ENCODE measurements around a stretch of chr9.

GRCh38 chr9:40107349-40107577 lies 751.8 kb downstream of the SPATA31A1 start:
- PRO-cap, result no peak

DNA sequence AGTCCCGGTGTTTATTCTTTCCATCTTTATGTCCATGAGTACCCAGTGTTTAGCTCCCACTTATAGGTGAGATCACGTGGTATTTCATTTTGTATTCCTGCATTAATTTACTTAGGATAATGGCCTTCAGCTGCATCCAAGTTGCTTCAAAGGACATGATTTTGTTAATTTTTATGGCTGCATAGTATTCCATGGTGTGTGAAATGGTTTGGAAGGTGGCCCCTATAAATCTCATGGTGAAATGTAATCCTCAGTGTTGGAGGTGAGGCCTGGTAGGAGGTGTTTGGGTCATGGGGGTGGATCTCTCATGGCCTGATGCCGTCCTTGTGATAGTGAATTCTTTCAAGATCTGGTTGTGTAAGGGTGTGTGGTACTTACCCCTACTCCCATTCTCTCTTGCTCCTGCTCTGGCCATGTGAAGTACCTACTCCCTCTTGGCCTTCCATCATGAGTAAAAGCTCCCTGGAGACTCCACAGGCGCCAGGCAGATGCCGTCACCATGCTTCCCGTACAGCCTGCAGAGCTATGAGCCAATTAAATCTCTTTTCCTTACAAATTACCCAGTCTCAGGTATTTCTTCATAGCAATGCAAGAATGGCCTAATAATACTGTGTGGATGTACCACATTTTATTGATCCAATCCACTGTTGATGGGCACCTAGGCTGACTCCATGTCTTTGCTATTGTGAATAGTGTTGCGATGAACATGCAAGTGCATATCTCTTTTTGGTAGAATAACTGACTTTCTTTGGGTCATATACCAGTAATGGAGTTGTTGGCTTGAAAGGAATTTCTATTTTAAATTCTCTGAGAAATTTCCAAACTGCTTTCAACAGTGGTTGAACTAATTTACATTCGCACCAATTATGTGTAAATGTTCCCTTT lies 139.9 kb downstream of the FOXD4L6 start:
- PRO-cap, result no peak

DNA sequence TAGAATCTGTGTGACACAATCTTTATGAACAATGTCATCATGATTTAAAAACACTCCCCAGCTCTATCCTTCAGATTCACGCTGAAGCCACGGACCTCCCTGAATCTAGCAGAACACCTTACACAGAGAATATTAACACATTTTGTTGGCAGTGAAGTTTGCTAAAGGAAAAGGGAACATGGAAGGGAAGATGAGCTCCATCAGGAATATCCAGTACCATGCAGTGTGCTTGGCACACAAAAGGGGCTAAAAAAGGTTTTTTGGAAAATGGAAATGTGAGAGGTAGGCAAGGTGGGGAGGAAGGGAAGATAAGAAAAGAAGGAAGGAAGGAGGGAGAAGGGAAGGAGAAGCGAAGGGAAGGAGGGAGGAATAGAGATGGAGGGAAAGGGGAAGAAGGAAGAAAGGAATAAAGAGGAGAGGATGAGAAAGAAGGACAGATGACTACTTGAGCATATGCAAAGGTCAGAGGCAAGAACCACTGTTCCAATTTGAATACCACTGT lies 102.3 kb downstream of the FOXD4L6 start:
- PRO-cap, result no peak

DNA sequence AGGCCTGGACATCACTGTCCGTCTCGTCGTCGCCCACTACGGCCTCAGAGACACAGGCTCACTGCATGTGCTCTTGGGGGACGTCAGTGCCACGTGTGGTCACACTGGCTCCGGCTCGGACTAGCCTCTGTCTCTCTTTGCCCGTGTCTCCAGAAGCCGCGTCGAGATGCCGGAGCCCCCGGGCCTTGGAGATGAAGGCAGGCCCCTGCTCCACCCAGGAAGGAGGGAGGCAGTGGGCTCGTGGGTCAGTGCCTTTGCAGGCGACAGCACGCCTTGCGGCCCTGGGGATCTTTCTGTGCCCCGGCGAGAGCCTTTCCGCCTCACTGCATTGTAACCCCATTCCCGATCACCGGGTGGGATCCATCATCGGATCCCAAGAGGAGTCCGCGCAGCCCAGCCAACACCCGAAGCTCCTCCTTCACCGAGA lies 169.1 kb upstream of the ZNG1F start:
- PRO-cap, result no peak

DNA sequence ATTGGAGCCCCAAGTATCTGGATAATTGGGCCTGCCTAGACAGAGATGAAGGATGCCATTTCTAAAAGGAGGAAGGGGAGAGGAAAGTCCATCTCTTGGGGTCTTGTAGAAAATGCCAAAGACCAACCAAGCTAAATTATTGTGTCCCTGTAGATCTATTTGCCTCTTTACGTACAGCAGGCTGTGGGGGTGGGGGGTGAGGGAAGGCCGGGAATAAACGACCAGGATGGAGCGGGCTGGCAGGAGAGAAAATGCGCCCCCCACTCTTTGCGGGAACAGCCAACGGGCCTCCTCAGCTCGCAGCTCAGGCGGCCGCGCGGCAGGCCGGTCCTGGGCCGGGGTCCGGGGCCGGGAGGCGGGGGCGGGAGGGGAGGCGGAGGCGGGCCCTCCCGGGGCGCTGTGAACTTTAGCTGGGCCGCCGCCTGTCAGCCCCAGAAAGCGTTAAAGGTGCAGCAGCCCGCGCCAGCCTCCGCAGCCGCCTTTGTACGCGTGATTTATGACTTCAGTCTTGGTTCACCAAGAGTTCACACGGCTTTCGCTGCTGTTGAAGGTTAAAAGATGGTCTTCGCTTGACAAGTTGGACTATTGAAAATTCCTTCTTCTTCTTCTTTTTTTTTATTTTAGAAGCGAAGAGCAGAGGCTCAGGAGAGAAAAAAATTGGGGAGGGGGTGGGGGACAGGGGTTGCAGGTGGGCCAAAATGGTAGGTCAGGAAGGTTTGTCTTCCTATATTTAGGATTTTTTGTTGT lies 466.0 kb upstream of the ZNG1F start:
- PRO-cap, result unidirectional peak, minus-strand start at position 332 of the sequence

DNA sequence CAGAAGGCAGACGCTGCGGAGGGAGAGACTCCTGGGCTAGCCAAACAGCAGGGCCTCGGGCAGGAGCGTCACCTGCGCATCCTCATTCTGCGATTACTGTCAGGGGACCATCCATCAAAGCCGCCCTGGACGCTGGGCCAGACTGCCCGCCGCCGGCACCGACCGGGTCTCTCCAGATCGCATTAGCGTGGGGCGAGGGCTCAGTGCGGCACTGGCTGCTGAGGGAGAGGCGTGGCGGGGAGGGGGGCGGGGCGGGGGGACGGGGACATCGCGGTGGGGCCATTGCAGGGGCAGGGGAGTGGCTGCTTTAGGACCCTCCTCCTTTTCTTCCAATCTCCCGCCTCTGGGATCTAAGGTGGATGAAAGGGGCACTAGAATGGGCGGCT lies 465.7 kb downstream of the CNTNAP3B start:
- PRO-cap, result no peak

DNA sequence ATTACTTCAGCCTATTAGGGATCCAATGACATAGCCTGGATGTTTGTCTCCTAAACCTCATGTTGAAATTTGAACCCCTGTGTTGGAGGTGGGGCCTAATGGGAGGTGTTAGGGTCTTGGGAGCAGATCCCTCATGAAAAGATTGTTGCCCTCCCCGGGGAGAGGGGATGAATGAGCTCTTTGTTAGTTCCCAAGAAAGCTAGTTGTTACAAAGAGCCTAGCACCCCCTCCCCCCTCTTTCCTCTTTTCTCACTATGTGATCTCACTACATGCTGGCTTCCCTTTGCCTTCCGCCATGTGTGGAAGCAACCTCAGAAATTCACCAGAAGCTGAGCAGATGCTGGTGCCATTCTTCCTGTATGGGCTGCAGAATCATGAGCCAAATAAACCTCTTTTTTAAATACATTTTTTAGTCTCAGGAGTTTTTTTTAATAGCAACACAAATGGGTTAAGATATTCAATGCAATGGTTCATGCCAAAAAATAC lies 123.2 kb downstream of the SPATA31A6 start:
- PRO-cap, result no peak

DNA sequence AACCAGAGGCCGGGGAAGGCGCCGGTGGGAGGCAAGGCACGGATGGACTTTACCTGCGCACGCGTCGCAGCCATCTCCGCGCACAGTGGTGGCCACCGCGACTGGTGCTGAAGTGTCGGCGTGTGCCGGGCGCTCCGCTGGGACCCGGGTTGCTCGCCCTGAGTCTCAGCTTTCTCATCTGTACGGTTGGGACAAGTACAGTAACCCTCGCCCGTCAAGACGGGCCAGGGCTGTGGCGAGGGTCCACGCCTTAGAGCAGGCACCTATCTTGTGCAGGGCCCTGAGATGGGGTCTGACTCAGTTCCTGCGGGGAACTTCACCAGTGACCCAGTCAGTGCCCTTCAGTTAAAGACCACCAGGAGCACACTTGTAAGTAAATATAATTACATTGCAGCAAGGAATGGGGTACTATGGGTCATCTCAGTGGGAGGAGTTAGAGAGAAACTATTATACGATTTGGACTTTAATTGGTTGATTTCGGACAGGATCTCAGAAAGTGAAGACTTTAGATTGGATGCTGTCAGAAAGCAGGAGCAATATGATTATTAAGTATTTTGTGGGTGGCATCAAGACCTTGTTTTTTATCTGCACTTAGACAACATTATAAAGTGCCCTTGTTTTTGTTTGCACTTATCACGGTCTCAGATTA lies 1186.7 kb downstream of the SPATA31A7 start:
- PRO-cap, result no peak

GRCh38 chr9:62802363-62802981 lies 1612.6 kb downstream of the SPATA31A7 start:
- PRO-cap, result unidirectional peak, minus-strand start at chr9:62802627

DNA sequence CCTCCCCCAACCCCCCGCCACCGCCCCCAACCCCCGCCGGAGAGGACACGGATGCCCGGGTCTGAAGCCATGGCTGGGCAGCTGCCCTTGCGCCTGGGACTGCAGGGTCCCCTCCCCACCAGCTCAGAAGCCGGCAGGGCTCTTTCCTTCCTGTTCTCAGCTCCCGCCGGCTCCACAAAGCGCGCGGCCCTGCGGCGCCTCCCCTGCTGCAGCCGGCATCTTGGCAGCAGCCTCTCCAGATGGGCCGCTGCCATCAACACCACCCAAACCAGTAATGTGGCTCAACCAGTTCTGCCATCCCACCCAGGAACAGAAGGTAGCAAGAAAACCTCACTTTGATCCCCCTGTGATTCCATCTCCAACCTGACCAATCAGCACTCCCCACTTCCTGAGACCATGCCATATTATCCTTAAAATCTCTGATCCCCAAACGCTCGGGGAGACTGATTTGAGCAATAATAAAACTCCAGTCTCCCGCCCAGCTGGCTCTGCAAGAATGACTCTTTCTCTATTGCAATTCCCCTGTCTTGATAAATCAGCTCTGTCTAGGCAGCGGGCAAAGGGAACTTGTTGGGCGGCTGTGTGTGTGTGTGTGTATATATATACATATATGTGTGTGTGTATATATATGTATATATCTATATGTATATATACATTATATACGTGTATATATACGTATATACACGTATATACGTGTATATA lies 1674.8 kb downstream of the SPATA31A7 start:
- PRO-cap, result no peak

- PRO-cap, result no peak
Observed at GRCh38 chr9:63338075-63339074, 1946.6 kb downstream of the FOXD4L5 start.

GRCh38 chr9:67058890-67059669 lies 66.7 kb upstream of the SPATA31A3 start:
- PRO-cap, result no peak

GRCh38 chr9:68437652-68438148 lies 81.3 kb downstream of the PGM5 start:
- PRO-cap, result no peak

DNA sequence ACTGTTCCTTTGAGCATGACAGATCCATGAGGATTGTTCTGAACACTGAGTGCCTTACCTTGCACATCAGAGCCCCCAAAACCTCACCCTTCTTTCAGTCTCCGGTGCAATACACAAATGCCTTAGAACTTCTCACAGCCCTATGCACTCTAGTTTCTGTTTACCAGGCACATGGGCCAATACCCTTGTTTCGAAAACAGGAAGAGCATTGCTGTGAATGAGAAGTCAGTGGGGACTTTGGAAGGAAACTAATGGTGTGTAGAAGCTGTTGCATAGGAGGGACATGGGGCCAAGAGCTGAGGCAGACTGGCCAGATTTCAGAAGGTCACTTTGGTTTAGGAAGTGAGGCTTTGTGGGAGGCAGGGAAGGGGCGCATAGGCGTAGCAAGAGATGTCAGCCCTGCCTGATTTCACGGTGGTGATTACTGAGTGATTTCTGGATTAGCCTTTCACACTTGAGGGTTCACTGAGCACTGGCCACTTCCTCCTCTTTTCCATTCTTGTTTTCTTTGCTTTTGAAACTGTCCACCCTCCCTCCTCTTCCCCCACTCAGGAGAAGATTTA lies 5.9 kb upstream of the TMEM252 start:
- PRO-cap, result no peak

DNA sequence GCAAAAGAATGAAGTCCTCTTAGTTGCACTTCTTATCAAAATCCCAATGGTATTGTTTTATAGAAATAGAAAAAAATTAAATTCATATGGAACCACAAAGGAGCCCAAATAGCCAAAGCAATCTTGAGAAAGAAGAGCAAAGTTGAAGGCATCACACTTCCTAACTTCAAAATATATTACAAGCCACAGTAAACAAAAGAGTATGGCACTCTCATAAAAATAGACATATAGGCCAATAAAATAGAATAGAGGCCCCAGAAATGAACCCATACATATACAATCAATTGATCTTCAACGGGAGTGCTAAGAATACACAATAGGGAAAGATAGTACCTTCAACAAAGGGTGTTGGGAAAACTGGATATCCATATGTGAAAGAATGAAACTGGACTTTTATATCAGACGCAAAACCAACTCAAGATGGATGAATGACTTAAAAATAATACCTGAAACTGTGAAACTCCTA lies 19.5 kb downstream of the PABIR1 start:
- PRO-cap, result no peak

DNA sequence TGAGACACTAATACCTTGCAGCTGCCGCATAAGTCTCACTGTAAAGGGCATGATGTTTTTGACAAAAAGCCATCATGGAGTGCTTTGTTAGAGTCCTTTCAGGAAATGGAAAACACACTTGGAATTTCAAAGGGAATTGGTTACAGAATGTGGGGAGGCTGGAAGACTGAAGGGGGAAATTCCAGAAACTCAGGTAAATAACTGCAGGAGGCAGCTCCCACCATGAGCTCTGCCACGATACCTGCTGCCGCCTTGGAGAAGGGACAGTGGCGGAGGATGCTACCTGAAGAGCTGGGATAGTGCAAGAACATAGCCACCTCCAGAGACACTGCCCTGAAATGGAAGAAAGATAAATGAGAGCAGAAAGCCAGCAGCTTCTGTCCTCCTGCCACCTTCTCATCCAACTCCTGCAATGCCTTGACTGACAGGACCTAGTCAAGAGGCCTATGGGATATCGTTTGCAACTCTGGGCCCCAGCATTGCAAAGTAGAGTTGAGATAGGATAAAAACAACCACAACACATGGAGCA lies 66.8 kb downstream of the PRKACG start:
- PRO-cap, result no peak

GRCh38 chr9:68950155-68950689 lies 63.7 kb downstream of the PRKACG start:
- PRO-cap, result no peak

- PRO-cap, result no peak
Observed at GRCh38 chr9:69024617-69025065, 10.7 kb upstream of the PRKACG start.

DNA sequence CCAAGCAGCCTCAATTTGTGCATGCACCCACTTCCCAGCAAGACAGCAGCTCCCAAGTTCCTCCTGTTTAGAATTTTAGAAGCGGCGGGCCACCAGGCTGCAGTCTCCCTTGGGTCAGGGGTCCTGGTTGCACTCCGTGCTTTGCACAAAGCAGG lies 213 bp upstream of the FXN start:
- PRO-cap, result no peak

DNA sequence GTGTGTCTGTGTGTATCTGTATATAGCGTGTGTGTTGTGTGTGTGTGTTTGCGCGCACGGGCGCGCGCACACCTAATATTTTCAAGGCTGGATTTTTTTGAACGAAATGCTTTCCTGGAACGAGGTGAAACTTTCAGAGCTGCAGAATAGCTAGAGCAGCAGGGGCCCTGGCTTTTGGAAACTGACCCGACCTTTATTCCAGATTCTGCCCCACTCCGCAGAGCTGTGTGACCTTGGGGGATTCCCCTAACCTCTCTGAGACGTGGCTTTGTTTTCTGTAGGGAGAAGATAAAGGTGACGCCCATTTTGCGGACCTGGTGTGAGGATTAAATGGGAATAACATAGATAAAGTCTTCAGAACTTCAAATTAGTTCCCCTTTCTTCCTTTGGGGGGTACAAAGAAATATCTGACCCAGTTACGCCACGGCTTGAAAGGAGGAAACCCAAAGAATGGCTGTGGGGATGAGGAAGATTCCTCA lies 837 bp downstream of the FXN start:
- PRO-cap, result no peak

Measured in tibial artery (tissue), 1 donor.